GM12892 (cell line): ENCODE measurements around a stretch of chr20.

DNA sequence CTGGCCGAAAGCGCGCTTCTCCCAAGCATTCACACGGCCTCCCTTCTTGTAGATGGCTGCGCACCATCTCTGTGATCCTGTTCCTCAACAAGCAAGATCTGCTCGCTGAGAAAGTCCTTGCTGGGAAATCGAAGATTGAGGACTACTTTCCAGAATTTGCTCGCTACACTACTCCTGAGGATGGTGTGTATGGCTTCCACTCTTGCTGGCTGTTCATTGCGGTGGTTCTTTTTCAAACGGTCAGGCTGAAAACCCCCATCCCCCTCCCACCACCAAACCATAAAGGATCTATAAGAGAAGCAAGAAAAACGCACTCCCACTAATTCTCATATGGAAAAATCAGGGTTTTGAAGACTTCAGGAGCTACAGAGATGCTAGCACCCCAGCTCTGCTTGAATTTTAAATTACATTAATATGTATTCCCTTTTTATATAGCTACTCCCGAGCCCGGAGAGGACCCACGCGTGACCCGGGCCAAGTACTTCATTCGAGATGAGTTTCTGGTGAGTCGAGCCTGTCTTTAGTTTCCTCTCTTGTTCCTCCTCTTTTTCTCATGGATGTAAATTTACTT is 18.8 kb downstream of the GNAS start:
- RRBS = no CpG with 5 or more reads among the region's 18 CpGs

DNA sequence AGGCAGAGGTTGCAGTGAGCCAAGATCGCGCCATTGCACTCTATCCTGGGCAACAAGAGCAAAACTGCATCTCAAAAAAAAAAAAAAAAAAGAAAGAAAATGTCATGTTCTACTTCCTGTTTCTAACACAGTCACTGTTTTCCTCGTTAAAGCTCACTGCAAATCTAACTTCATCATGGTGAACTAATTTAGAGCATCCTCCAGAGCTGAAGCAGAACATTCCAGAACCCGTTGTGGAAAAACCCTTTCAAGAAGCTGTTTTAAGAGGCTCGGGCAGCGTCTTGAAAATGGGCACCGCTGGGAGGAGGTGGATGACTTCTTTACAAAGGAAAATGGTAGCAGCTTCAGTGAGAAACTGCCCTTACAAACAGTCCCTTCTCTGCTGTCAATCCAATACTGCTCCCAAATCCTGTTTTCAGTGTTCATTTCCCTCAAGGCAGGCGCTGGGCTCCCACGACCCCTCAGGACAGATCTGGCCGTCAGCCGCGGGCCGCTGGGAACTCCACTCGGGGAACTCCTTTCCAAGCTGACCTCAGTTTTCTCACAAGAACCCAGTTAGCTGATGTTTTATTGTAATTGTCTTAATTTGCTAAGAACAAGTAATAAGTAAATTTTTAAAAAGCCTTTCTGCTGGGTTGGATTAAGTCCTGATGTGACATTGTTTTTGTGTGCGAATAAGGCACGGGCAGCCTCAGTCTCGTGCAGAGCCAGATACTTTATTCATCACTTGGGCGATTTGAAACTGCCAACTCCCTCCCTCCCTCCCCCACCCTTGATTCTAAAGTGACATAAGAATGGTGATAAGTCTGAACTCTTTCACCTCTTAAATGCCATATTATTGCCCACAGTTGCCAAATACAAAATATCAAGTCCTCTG is 12.3 kb downstream of the CTSZ start:
- RRBS = no CpG with 5 or more reads among the region's 18 CpGs

- RRBS = no CpG with 5 or more reads among the region's 31 CpGs
Measured at GRCh38 chr20:59001230-59002113, 5.6 kb downstream of the CTSZ start.

DNA sequence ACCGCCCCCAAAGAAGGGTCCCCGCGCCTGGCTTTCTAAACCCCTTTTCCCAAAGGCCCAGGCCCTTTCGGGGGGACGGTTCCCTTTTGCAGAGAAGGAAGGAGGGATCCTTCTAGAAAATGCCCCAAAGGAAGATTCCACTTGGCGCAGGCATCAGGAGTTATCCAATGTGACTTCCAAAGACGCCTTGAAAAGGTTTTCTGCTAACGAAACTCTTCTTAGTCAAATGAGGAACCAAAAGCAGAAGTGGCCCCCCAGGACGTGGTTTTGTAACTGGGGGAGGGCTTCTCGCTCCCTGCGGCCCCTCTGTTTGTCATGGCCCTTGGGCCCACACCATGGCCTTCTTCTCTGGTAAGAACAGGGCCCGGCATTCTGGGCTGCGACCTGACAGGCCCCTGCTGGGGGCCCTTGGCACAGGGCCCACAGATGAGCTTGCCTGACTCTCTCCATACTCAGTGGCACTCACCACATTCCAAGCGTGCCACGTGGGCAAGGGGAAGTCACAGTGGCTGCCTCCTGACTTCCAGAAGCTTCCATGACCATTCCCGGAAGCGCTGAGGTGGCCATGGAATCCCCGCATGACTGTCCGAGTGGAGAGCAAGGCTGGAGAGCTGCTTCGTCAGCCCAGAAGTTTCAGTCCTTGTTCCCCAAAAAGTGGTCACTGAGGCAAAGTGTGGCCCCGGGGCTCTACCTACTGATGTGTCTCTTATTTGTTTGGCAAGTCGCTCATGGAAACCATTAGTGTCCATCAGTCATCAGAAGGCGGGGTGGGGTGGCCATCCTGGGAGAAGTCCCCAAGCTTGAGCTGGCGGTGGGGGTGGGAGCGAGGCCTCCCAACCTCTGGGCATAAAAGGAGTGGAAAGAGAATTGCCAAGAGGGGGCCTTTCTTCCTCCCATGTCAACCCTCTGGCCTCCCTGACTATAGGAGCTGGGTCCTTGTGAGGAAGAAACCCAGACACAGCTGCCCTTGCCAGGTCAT is 891 bp upstream of the CTSZ start:
- RRBS = no CpG with 5 or more reads among the region's 25 CpGs

- RRBS = 95% methylated on average over 1 of the region's 14 CpGs
Measured at GRCh38 chr20:59010941-59011633, 4.0 kb upstream of the CTSZ start.

DNA sequence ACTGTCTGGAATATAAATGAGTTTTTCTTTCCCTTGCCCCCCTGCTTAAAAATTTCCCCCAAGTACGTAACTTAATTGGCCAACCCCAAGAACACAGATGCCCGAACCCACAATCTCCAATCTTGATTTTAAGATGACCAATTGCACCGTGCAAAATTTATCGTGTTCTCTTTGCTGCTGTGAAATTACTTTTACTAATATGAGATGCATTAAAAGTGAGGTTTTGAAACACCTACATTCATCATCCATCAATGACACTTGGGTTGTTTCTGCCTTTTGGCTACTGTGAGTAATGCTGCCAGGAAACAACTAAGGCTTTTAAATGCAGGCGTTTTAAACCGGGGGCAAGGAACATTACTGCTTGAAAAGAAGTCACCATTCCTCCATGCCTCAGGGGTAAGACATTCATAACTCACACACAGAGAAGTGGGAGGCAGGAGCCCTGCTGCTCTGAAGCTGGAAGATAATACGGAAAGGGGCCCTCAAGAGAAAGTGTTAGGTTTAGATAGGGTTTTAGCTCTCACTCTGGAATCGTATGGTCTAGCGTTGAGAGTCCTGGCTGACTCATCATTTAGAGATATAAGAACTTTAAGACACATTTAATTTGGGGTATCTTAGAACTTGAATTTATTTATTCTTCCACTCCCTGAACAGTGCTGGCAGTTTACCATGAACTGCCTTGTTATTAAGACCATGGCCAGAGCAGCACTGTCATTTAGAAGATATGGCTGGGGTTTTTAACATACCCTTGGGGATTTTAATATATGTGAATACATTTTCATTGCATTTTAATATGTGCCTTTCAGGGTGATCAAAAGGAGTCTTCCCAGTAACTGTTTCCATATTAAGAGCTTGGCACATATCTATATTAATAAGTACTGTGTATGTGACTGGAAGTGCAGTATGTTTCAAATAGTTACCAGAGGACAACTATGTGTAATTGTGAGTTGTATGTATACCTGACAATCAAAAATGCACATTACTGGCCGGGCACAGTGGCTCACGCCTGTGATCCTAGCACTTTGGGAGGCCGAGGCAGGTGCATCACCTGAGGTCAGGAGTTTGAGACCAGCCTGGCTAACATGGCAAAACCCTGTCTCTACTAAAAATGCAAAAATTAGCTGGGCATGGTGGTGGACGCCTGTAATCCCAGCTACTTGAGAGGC is 1.9 kb downstream of the TUBB1 start:
- RRBS = no CpG with 5 or more reads among the region's 13 CpGs

DNA sequence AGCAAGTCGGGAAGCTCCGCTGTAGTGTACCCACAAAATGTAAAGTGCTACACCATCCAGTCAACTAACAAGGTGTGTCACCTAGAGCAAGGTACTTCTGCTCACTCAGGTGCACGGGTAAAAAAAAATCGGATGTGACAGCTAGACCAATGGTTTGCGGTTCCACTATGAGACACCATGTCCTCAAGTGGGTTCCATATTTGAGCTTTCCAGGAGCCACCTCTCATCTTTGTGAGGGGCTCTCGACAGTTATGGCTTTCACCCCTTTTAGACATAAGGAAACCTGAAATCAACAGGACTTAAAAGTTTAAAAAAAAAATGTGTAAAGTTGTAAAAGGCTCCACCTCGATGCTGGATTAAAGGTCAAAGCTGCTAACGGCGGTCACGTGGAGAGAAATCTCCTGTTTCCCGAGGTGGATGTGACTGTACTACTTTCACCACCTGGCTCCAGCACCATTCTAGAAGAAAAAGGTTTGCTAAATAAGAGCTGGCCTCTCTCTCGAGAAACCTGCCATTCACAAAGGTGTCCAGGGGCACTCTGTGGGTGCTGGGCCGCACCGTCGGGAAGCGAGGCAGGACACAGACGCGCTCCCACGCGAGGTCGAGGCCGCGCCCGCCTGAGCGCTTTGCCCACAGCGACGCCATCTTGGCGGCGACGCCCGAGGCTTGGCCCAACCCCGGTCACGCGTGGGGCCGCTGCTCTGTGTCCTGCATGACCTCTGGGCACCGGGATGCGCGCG is 527 bp downstream of the ATP5F1E start:
- RRBS = 2% methylated on average over 5 of the region's 39 CpGs

DNA sequence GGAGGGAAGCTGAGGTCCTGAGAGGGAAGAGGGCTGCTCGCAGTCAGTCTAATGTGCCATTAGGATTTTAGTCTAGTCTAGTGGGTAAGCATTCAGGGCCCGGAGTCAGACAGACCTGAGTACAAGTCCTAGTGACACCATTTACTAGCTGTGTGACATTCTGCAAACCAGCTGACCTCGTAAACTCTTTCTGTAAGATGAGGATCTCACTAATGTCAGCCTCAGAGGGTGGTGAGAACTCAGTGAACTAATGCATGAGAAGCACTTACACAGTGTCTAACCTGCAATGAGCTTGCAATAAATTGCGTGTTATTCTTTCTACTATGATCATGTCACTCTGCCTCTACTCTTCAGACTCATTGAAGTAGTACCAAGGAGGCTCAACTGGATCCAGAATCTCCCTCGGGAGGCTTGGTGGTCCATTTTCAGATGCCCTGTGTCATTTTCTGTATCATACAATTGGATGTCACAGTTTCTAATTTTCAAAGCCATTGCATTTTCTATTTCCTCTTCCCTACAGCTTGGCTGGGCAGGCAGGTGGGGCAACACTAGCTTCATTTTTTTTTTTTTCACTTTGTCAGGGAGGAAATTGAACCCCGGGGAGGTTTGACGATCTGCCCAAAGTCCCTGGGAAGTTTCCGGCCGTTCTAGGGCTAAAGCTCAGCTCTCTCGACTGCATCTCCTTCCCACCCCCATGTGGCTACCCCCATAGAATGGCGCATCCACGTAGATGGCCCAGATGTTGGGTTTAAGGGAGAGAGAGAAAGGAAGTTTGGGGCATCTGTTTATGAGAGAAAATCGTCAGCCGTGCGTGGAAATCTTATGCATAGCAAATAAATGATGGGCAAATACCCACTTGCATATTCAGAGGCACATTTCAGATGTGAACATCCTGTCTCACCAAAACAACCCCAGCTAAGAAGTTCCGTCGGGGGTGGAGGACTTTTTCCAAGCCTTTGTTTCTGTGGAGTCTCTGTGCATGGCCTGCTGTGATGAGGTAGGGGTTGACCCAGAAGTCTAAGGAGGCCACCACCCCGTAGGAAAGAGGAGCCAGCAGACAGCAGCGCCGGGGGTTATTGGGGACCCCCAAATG is 40.8 kb upstream of the ZNF831 start:
- RRBS = 0% methylated on average over 3 of the region's 20 CpGs

GRCh38 chr20:59938584-59939615 is 1.2 kb downstream of the PPP1R3D start:
- RRBS = no CpG with 5 or more reads among the region's 72 CpGs

DNA sequence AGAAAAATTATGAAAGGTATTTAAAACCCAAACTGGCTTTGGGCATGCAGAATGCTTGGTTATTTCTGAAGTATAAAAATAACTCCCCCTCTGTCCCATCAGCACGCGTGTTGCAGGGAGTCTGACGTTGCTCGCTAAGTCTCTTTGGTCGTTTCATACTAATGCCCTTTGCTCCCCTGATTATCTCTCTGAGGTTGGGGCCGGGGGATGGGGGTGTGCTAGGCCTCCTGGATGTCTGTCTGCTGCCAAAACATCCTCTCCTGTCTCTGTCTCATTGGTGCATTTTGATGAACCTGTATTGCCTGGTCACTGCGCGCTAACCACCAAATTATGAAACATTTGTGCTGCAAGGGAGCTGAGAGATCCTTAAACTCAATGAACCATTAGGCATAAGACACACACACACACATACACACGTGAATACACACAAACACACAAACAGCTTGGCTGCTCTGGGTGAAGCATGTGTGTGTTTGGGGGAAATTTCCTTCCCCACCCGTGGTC is 96.4 kb downstream of the CDH26 start:
- RRBS = no CpG with 5 or more reads among the region's 10 CpGs

GRCh38 chr20:60467693-60468198 is 509.5 kb downstream of the CDH26 start:
- RRBS = no CpG with 5 or more reads among the region's 5 CpGs

DNA sequence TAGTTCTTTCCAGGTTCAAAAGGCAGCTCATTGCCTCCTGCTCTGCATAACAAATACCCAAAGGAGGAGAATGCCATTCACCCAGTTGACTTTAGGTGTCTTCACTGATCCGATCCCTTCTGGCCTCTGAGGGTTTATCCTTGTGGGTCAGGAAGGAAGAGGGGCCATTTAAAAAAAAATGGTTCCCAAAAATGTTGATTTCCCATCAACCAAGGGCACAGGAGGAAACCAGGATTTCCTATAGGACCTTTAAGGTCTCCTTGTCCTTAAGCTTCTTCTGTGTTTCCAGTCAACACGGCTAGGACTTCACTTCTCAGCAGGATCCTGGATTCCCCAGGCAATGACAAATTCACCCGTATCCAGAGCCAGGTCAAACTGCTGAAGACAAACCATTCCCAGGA is 447.7 kb upstream of the CDH4 start:
- RRBS = no CpG with 5 or more reads among the region's 3 CpGs

DNA sequence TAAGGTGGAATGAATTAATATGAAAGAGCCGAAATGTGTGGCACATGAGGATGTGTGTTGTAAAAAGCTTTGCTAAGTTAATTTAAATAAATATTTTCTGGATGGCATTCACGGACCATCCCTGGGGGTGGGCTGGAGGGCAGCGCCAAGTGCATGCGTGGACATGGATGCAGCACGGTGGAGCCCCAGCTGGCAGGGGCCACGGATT is 279.4 kb downstream of the CDH4 start:
- RRBS = no CpG with 5 or more reads among the region's 6 CpGs

DNA sequence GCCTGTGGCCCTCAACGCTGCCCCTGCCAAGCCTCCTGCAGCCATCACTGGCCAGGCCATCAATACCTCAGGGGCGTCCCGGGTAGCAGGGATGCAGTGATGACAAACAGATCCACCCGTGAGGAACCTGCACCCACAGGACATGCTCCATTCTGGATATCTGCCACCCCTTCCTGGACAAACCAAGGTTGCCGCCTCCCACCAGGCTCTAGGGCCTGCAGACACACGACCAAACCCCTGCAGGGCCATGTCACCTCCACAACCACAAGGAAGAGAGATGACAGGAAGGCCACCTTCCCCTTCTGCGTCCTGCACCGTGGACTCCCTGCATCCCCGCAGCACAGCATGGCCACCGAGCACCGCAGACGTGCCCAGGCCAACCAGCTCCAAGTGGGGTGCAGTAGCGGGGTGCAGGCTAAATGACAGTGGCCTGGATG is 13.9 kb downstream of the TAF4 start:
- RRBS = no CpG with 5 or more reads among the region's 13 CpGs

- RRBS = 2% methylated on average over 49 of the region's 108 CpGs
Measured at GRCh38 chr20:62065995-62066846, 540 bp upstream of the TAF4 start.

GRCh38 chr20:62122801-62123421 is 636 bp downstream of the LSM14B start:
- RRBS = 2% methylated on average over 22 of the region's 63 CpGs

DNA sequence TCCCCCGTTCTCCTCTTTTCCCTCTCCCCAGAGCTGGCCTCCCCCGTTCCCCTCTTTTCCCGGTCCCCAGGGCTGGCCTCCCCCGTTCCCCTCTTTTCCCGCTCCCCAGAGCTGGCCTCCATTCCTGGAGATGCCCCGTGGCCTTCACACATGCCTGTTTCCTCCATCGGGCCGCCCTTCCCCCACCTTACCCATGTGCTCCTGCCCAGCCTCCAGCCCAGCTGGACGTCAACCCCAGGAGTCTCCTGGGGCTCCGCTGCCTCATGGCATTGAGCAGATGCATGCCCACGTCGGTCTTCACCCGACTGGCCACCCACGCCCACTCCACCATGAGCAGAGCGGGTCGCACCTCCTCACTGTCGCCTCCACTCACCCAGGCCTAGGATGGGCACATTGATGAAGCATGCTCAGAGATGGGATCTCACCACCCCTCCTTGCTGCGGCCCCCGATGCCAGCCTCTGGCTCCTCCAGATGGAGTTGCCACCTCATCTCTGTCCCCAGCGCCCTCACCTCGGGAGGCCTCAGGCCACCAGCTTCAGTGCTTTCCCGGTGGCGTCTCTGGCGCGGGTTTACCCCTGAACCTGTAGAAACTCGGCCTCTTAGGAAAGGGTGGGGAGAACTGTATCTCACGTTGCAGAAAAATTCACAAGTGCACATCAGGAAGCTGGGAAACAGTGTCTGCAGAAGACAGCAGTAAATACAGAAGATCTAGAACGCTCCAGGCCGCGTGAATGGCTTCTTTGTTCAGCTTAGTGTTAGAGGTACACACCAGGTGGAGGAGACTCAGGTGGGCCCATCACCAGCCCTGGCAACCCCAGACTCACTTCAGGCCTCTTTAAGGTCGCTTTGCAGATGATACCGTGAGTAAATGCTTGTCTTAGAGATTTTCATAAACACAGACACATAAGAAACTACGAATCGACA is 8.6 kb downstream of the SS18L1 start:
- RRBS = no CpG with 5 or more reads among the region's 34 CpGs

GRCh38 chr20:62304777-62305525 is 2.2 kb downstream of the ADRM1 start:
- RRBS = no CpG with 5 or more reads among the region's 17 CpGs

DNA sequence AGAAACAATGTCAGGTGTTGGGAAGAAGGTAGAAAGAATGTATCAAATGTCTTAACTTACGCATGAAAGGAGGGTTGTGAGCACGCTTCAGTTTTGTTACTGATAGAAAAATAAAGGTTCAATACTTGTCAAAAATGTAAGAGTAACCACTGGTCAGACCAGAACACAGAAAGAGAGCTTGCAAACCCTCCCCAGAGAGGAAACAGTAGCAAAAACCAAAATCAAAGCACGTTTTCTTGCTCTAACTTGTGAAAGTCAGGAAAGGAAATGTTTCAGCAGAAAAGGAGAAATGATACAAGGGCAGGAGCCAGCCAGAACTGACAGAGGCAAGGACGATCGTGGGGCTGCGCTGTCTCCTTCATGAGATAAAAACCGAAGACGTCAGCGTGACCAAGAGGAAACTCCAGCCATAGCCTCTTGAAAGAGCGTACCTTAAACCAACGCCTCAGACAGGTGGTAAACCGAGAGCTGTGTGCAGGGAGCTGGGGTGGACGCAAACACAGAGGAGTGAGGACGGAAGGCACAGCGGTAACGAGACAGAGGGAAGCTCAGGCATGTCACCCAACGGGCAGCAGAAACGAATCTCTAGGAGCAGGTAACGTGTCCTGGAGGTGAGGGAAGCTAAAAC is 27.5 kb downstream of the LAMA5 start:
- RRBS = no CpG with 5 or more reads among the region's 19 CpGs

DNA sequence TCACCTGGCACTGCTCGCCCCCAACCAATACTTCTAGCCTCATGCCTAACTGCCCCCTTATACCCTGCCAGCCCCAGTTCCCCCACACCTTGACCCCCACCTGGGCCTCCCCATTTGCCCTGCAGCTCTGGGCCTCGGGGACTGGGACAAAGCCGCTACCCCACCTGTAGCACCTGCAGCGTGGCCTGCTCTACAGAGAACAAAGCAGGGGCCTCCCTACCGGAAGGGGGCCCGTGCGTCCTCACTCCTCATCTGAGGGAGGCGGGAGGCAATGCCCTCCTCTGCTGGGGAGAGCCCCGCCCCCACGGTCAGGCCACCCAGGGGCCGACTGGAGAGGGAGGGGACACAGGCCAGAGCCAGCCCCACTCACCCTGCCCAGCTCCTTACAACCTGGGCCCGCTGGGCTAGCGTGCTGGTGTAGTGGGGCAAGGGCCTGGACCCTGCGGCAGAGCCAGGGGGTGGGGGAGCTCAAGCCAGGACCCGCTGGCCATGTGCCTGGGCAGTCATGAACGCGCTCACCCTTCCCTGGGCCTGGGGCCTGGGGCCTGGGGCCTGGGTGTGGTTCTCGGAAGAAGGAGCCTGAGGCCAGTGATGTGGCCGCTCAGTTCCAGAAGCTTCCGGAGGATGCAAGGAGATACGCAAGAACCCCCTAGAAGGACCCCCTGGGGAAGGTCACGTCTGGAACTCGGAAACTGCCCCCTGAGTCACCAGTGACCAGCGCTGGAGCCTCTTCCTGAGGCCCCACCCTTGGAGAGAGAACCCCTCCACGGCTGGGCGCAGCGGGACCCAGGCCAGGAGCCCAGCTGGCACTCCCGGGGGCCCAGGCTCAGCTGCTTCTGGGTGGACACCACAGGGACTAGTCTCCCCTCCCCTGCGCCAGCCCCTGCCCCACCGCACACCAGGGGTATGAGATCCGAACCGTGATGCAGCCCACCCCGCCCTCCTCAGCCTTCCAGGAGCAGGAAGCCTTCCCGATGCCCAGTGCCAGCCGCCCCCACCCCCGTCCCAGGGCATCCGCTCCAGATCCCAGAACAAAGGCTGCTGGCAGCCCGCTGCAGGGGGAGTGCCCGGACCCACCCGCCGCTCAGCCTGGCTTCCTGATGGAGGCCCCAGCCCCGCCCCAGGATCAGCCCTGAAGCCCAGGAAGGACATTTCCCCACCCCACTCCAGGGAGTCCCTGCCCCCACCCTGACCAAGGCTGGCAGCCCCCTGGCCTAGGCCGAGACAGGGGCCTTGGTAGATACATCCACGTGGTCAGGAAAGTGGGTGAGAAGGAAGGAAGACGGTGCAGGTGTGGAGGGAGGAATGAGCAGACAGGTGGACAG is 7.7 kb downstream of the LAMA5 start:
- RRBS = no CpG with 5 or more reads among the region's 45 CpGs